ENCODE data around the genes MEAF6, CDCA8 and EPHA10.

- RAMPAGE, long total RNA: no peak
- RRBS: 1% methylated on average over 12 of the region's 35 CpGs
Measured at GRCh38 chr1:36384809-36385547, 746 bp downstream of the STK40 start.

- RAMPAGE, long total RNA: no peak
- RRBS: no CpG with 5 or more reads among the region's 2 CpGs
Measured at GRCh38 chr1:36386854-36387202, 1.1 kb upstream of the STK40 start.

- RAMPAGE, long total RNA: no peak
- RRBS: no CpG with 5 or more reads among the region's 6 CpGs
Measured at GRCh38 chr1:36865301-36865595, 169.1 kb downstream of the GRIK3 start.

- RAMPAGE, long total RNA: no peak
- RRBS: no CpG with 5 or more reads among the region's 2 CpGs
Measured at GRCh38 chr1:37063616-37063852, 29.2 kb upstream of the GRIK3 start.

- RAMPAGE, long total RNA: no peak
- RRBS: no CpG with 5 or more reads among the region's 11 CpGs
Measured at GRCh38 chr1:37477165-37477942, 3.0 kb downstream of the ZC3H12A start.

- RAMPAGE, long total RNA: no peak
- RRBS: no CpG with 5 or more reads among the region's 7 CpGs
Measured at GRCh38 chr1:37485094-37485962, 10.9 kb downstream of the ZC3H12A start.

- RAMPAGE, long total RNA: start-site peak on the minus strand at chr1:37514749-37514761, 189 and 115 reads in 2 replicates
- RRBS: 2% methylated on average over 22 of the region's 112 CpGs
Measured at GRCh38 chr1:37514154-37515416, at the start of gene MEAF6. MEAF6 (minus strand) TSS chr1:37514766.

GRCh38 chr1:37692064-37693389, at the start of gene CDCA8:
CDCA8 (plus strand) TSS chr1:37692516.
- RAMPAGE, long total RNA: start-site peak on the plus strand at chr1:37692480-37692560, 763 and 31 reads in 2 replicates
- RRBS: no CpG with 5 or more reads among the region's 78 CpGs

- RAMPAGE, long total RNA: no peak
- RRBS: 7% methylated on average over 3 of the region's 32 CpGs
Measured at GRCh38 chr1:37764845-37765398, at the start of gene EPHA10. EPHA10 (minus strand) TSS chr1:37765120.

DNA sequence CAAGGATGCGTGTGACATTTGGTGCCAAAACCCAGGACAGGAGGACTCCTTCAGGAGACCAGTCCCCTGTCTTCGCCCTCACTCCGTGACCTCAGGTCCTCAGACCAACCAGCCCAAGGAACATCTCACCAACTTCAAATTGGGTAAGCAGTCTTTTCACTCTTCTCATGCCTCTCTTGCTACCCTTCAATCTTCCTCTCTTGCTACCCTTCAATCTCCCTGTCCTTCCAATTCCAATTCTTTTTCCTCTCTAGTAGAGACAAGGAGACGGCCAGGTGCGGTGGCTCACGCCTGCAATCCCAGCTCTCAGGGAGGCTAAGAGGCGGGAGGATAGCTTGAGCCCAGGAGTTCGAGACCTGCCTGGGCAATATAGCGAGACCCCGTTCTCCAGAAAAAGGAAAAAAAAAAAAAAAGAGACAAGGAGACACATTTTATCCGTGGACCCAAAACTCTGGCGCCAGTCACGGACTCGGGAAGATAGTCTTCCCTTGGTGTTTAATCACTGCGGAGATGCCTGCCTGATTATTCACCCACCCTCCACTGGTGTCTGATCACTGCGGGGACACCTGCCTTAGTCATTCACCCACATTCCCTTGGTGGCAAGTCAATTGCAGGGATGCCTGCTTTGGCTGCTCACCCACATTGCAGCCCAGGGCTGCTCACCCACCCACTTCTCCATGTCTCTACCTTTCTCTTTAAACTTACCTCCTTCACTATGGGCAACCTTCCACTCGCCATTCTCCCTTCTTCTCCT, 38.5 kb downstream of the INPP5B start:
- RAMPAGE, long total RNA: no peak
- RRBS: no CpG with 5 or more reads among the region's 17 CpGs

- RAMPAGE, long total RNA: no peak
- RRBS: no CpG with 5 or more reads among the region's 3 CpGs
Measured at GRCh38 chr1:37918961-37919441, 27.9 kb downstream of the INPP5B start.

GRCh38 chr1:37999135-38000252, 5.8 kb downstream of the FHL3 start:
- RAMPAGE, long total RNA: no peak
- RRBS: no CpG with 5 or more reads among the region's 15 CpGs

GRCh38 chr1:38006183-38006637, 896 bp upstream of the FHL3 start:
- RAMPAGE, long total RNA: no peak
- RRBS: no CpG with 5 or more reads among the region's 8 CpGs

- RAMPAGE, long total RNA: no peak
- RRBS: no CpG with 5 or more reads among the region's 37 CpGs
Measured at GRCh38 chr1:38815838-38816595, 43.6 kb downstream of the RRAGC start.

DNA sequence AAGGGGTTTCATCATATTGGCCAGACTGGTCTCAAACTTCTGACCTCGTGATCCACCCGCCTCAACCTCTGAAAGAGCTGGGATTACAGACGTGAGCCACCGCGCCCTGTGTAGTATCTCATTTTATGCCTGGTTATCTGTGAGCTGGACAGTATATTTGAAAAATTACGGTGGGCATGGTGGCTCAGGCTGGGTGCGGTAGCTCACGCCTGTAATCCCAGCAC, 16.8 kb upstream of the NDUFS5 start:
- RAMPAGE, long total RNA: no peak
- RRBS: no CpG with 5 or more reads among the region's 8 CpGs

DNA sequence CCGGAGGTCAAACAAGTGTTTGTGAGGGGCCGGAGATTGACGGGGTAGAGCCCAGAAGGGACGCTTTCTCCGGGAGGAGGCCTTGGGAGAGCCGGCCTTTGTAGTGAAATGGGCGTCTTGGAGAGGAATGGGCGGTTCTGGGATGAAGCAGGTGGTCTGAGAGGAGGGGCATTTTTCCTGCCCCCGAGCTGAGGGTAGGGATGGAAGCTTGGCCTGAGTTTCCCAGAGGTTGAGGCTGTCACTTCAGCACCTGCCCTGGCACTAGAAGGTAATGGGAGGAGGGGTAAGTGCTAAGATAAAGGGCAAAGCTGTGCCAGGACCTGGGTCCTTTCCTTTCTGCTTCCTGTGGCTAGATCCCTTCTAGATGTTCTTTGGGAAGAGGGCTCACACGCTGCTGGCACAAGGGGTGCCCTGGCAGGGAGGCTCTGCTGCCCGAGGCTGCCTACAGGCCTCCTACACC, 56.1 kb downstream of the NDUFS5 start:
- RAMPAGE, long total RNA: no peak
- RRBS: 24% methylated on average over 5 of the region's 11 CpGs

DNA sequence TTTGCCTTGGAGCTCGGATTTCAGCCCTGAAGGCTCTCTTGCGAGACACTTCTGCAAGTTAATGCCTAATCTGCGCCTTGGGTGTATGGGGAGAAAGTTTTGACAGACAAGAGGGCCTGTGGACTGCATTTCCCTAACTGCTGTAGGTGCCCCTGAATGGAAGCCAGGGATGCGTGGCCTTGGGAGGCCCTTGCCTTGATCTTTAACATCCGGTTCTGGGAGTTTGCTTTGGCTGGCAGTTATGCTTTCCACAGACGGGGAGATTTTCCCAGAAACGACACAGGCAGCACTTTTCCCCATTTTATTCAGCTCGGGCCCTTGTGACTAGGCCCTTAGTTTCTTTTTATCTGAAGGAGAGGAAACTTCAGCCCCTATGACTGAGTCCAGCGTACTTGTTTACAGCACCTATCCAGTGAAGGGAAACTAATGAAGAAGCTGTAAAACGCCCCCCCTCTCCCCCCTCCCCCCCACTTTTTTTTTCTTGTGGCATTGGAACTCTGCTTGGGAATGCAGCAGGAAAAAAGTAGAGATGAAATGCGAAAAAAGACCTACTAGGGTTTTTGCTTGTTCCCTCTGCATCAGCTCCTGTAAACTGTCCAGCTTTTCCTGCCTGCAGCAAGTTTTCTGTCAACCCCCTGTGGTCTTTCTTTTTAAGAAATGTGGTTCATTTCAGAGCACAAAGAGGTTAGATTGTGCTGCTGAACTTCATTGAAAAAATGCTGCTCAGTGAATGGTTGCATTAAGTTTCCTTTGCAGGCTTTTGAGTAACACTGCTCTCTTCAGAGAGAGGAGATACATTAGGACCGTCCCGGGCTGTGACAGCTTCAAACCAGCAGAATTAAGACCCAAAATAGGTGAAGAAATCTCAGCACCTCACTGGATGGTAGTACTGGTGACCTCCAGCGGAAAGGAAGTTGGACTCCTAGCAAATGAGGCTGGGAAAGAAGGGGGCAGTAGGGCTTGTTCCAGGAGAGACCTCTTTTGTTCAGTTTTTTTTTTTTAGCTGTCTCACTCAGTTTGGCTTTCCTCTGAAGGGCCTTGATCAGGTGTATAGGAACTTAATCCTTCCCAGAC, 80.5 kb downstream of the NDUFS5 start:
- RAMPAGE, long total RNA: no peak
- RRBS: no CpG with 5 or more reads among the region's 14 CpGs

DNA sequence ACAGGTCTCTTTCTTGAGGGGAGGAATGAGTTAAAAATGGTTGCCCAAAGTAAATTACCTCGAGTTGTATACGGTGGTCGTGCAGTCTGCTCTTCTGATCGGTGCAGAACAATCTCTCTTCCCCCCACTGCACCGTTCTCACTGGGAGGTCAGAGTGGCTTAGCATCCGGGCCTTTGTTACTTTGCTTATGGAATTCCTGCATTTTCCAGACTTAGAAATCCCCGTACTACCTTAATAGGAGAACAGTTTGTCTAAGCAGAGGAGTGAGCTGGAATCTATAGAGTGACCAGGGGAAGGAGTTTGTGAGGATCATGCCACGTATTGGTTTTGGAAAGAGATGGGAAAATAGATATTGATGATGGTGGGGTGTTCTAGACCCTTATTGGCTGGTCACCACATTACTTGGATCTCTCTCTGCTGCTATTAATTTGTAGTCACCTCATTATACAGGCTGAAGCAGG, 81.3 kb downstream of the NDUFS5 start:
- RAMPAGE, long total RNA: no peak
- RRBS: no CpG with 5 or more reads among the region's 8 CpGs

GRCh38 chr1:39141125-39141639, 63.3 kb upstream of the MACF1 start:
- RAMPAGE, long total RNA: no peak
- RRBS: no CpG with 5 or more reads among the region's 3 CpGs

- RAMPAGE, long total RNA: no peak
- RRBS: no CpG with 5 or more reads among the region's 2 CpGs
Measured at GRCh38 chr1:39159097-39159535, 45.4 kb upstream of the MACF1 start.

All from epithelial cell of proximal tubule (primary cell).